ENCODE results near the genes LANCL1, CPS1 and ERBB4.

GRCh38 chr2:210034075-210034658, 31.7 kb downstream of the RPE start:
- RRBS, result no CpG with 5 or more reads among the region's 2 CpGs

DNA sequence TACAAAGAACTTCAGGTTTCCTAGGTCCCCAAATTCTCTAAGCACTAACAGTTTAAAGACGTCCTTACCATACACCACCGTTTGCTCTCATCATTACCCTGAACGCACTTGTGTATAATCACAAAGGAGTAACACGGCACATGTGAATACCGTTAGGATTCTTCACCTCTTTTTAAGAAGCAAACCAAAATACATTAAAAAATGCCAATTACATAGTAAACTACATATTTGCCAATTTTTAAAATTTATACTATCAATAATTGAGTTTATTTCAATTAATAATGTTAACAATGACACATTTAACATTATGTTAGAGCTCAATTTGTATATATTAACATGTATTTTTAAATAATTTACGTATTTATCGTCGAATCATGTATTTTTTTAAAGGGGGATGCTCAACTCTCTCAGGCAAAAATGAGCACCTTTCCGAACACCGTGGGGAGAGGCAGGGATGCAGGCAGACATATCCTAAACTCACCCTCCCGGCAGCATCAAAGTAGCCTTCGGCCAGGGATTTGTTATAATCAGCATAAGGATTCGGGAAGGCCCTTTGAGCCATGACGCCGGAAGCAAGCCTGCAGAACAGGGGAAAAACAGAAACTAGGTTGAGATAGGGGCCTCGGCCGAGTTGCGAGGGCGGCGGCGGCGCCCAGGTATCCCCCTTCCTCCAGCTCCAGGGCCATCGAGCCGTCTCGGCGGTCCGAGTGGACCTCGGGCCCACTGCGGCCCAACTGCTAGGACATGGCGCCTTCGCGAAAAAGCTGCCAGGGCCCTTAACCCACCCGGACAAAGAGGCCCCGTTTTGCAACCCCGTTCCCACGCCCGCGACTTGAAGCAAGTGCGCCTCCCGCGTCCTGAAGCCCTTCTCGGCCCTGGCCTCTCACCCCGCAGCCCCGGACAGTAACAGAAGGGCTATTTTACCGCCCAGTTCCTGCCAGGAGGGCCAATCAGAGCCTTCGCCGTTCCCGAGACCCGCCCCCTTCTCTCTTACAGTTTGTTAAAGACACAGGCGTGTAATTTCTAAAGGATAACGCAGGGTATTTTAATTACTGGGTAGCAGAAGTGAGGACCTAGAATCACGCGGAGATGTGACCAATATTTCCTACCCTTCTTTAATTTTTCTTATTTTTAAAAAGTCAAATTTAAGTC, at the start of gene LANCL1:
TSS of gene LANCL1 (minus strand) at position 925 of the 1,152 bp plus-strand sequence.
- RRBS, result 5% methylated on average over 11 of the region's 53 CpGs

DNA sequence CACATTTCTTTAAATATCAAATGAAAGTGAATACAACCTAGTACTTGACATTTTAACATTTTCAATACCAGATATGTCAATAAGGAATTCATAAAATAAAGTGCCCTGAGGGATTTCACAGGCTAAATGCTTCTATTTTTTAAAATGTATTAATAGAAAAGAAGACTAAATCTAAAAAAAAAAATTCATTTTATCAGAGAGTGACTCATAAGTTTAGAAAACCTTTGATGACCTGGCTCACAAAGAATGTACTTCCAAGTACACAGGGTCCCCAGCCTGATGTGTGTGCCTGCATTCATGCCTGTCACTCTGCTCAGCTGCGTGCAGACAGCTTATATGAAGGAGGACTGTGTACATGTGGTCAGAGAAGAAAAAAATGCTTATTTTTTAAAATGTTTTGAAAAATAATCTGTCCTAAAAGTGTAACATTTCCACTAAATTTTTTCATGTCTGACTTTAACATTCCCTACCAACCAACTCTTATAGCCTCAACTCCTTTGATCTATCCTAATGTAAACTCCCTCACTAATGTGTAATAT, 3.0 kb upstream of the CPS1 start:
- RRBS, result no CpG with 5 or more reads among the region's 1 CpG

DNA sequence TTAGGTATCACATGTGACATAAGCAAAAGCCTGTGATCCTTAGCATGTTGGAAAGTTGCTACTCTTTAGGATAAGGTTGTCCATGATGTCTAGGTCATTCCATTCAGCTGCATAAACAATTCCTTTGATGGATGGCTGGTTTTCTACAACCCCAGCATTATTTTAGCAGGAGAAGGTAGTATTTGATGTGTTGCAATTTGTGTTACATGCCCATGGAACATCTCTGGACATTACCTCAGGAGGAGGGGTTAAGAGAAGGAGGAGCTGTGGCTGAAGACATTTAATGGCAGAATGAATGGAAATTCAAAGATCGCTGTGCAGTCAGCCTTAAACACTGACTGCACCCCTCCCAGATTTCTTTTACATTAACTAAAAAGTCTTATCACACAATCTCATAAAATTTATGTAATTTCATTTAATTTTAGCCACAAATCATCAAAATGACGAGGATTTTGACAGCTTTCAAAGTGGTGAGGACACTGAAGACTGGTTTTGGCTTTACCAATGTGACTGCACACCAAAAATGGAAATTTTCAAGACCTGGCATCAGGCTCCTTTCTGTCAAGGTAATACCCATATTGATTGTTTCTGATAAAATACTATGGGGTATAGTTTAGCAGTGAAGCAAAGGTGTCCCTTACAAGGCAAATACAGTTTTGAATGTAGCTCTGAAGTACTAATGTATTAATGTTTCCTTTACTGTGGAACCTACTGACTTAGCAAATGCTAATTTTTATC, at the start of gene CPS1:
TSS of gene CPS1 (plus strand) at position 306 of the 738 bp plus-strand sequence.
- RRBS, result no CpG with 5 or more reads among the region's 2 CpGs

DNA sequence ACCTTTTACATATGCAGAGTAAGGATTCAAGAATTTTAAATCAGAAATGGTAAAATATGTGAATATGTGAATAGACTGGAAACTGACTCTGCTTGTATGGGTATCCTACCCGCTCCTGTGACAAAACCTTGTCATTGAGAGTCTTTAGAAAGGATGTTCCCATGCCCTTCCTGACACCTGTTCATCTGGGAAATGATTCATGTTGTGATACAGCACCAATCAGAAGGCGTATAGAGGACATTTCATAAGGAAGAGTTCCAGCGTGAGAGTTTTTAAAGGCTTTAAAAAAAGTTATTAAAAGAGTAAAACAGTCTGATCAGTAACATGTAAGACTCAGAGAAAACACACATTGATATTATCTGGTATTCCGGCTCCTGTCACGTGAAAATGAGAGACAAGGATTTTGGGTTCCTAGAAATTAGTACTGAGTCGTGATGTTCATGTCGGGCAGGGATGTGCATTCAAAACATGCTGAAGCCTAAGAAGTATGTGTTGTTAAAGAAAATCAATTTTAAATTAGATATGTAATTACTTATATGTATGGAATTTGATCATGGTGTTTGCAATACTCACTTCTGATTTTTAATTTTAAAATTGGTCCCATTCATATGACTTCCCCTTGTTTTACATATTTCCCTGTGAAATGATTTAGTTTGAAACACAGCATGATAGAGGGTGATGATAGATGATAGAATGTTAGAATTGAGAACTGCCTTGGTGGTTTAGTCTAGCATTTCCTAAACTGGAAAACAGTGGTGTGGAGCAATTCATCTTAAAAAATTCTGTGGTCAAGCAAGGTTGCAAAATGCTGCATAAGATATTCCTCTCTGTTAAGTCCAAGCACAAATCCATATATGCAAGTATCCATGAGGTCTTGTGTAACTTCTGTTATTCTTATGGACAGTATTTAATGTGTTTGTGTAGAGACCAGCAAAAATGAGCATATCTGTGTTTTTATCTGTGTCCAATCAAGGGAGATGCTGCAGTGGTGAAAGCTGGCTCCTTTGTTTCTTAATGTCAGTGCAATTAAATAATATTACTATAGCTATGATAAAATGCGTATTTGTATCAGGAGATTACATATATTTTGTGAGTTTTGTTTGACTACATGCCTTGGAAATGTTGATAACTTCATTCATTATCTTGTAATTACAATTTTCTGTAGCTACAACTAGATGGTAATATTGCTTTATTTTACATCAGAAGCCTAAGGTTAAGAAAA, 29.8 kb downstream of the CPS1 start:
- RRBS, result no CpG with 5 or more reads among the region's 8 CpGs

DNA sequence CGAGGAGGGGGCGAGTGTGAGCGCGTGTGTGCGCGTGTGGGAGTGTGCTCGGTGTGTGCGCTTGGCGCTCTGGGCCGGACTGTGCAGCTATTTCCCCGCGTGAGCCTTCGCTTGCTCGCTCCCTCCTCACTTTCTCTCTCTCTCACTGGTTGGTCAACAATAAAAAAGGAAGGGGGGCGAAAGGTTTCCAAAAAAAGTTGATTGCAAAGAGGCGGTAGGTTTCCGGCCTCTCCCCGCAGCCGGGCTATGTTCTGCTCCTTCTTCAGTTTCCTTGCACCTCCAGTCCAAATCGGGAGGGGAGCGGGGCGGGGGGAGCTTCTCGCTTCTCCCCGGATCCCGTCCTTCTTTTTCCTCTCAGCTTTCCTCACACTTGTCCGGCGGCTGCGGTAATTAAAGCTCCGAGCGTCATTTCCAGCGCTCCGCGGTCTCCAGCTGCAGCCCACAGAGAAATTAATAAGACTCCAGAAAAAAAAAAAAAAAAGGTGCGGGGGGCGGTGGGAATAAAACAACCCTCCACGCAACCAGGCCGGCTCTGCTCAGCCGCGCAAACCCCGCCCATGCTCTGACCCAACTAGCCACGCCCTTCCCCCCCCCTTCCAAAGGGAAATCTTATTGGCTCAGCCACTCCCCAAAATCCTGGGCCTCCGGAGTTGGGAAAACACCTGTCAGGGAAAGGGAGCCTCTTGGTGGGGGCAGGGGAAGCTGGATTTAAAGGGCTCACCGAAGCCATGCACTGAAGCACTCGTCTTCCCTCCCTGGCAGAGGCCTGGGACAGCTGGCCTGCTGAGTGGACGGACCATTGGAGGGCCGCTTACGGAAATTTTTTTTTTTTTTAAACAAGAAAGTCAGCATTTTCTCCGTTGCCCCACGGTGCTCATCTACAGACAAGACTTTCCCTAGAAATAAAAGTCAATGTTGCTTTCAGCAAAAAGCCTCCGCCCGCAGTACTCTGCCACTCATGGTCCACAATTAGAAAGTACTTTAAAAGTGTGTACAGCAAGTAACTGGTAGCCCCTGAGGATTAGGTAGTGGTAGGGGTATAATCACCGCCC, at the start of gene ERBB4:
TSS of gene ERBB4 (minus strand) at position 83 of the 1,052 bp plus-strand sequence.
- RRBS, result 2% methylated on average over 13 of the region's 52 CpGs

GRCh38 chr2:213066201-213066700, 85.2 kb downstream of the IKZF2 start:
- RRBS, result no CpG with 5 or more reads among the region's 5 CpGs

GRCh38 chr2:213104094-213104450, 47.3 kb downstream of the IKZF2 start:
- RRBS, result no CpG with 5 or more reads among the region's 3 CpGs

DNA sequence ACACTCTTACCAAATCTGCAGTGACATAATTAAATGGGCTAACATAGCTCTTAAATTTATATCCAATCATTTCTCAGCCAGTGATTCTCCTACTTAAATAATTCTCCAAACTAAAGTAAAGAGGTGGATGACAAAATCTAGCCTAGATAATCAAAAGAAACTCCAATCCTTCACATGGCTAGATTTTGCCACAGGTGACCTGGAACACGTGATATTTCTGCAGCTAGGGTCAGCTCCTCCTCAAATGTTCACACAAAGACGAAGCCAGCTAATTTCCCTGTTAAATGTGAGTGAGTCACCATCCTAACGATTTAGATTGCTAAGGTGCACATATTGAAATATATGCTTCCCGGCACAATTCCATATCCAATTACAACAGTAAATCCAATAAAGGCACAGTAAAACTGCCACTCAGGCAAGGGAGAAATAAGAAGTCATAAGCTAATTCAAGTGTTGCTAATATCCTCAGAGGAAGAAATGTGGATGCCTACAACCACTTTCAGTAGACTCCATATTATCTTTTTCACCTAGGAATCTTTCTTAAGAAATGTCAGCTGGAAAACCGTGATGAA, 28.7 kb downstream of the IKZF2 start:
- RRBS, result no CpG with 5 or more reads among the region's 5 CpGs

DNA sequence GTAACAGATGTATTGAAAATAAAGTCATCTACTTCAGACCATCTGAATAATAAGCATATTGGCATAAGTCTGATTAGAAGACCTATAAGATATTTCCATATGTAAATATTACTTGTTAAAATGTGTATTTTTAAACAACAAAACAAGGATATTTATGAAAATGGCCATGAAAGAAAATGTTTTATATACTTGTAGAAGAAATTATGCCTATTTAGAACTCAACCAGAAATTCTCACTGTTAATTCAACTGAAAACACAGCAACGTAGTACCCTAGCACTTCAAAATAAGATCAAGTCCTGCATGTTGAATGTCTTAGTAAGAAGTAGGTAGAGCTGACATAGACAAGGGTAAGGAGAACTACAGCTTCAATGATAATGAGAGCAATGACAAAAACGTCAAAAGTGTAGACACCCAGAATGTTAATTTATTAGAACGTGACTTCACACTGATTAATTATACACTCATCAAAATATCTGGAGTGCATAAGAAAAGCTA, 13.8 kb downstream of the IKZF2 start:
- RRBS, result no CpG with 5 or more reads among the region's 3 CpGs

GRCh38 chr2:214780965-214781702, 28.3 kb downstream of the BARD1 start:
- RRBS, result no CpG with 5 or more reads among the region's 3 CpGs

DNA sequence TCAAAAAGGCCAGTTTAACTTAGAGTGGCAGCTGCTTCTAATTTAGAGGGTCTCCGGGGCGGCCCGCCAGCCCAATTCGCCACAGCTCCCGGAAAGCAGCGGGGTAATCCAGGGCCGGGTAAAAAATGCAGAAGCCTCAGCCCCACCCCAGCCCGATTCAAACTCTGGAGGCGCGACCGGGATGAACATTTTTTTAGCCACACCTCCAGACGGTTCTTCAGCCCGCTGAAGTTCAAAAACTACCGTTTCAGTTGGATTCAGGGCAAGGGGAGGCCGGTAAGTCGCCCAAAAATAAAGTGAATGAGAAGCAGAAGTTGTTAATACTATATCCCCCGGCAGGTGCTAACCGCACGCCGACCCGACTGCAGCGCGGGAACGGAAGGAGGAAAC, 549 bp downstream of the BARD1 start:
- RRBS, result 2% methylated on average over 13 of the region's 24 CpGs

GRCh38 chr2:215344600-215345096, 32.8 kb downstream of the ATIC start:
- RRBS, result no CpG with 5 or more reads among the region's 10 CpGs

DNA sequence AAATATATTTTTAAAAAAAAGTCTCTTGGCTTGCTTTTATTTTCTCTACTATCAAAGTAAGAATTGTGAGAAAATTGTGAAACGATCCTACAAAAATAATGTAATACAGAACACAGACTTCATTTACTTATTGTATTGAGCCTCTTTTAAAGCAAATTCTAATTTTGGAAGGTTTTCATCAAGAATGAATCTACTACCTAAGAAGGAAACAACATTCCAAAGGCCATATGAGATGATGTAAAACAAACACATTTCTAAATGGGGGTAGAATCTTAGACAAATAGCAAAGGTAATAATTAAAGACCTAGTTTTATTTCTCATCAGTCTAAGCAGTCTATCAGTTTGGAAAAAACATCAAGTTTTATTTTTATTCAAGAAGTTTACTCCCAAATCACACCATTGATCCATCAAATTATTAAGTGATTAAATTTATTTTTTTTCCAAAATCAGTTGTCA, 20.6 kb downstream of the FN1 start:
- RRBS, result no CpG with 5 or more reads among the region's 1 CpG

DNA sequence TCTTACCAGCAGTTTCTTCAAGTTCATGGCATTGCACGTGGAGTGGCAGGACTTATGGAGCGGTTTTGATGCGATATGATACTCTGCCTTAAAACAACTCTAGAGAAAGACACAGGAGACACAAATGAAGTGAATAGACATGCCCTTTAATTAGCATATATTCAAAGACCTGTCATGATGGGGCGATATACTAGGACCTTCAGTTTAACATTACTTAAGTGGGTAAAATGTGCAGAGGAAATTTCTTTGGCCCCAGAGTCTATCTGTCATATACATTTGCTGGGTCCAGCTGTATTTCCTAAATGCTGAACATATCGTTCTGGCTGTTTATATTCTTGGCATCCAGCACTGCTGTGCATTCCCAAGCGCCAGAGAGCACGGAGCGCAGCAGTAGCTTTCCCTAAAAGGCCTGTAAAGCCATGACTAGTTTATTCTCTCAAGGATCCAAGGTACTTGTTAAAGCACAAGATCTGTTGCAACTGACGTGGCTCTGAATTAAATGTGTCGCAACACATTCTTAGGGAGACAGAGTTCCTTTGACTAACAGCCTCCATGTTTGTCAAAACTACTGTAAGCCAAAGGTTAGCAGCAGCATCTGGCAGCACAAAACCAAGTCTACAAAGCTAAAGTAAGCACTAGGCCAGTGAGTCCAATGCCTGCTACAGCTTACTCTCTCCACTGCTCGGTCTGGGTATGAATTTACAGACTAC, 188.4 kb upstream of the FN1 start:
- RRBS, result no CpG with 5 or more reads among the region's 11 CpGs

- RRBS, result no CpG with 5 or more reads among the region's 4 CpGs
These were observed 265.0 kb upstream of the FN1 start for GRCh38 chr2:215700901-215701320.

GRCh38 chr2:215758681-215759106, 254.7 kb downstream of the MREG start:
- RRBS, result no CpG with 5 or more reads among the region's 4 CpGs

DNA sequence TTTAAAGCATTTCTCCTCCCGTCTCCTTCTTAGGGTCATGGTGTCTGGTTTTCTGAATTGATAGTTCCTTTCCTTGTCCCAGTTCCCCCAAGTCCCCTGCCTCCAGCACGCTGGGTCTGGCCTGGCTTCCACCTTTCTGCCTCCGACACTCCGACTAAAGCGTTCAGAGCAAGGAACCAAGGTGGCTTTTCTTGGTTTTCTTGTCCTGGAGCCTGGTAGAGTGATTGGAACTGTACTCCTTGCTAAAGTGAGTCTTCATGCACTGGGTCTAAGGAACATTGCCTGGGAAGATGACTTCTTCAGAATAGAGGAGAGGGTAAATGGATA, 109.1 kb downstream of the MREG start:
- RRBS, result no CpG with 5 or more reads among the region's 5 CpGs

DNA sequence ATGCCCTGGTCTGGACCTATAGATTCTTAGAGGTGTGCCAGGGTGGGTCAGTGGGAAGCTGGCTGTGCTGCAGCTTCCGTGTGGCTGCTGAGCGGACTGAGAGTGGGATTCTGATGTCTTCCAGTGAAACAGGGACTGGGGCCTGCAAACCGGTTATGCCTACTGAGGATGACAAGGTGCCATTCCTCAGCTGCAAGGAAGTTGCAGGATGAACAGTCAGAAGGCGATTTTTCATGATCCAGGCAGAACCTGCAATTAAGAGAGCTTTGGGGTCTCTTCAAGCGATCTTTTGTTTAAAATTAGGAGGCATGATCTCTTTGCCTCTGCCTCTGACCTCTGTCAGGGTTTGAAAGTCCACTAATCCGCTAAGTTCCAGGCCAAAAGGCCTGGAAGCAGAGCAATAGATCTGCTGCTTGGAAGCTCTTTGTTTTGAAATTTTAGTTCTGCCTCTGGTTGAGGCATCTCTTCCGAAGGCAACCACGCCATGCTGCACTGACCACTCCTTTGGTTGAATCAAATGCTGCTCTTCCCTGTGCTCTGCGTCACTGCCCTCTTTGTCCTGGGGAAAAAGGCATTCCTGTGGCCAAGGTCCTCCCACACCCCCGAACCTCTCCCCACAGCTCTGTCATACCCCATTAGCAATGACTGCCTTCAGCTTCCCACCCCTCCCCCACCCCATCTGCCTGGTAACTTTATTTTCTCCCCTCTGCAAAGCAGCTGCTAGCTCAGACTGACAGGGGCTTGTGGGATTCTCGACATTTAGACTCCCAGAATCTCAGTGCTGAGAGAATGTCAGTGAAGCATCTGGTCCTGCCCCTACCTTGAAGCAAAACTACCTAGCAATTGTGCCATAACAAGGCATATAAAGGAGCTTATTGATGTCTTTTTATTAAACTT, 2.0 kb downstream of the TMEM169 start:
- RRBS, result no CpG with 5 or more reads among the region's 11 CpGs

- RRBS, result no CpG with 5 or more reads among the region's 3 CpGs
These were observed 35.8 kb downstream of the XRCC5 start for GRCh38 chr2:216144916-216145301.